LHCN-M2 (cell line): ENCODE measurements around the gene FAM72D.

- RAMPAGE, long total RNA = no peak
Measured at GRCh38 chr1:145095761-145096327, at the start of gene FAM72D. TSS of gene FAM72D (plus strand) at chr1:145095974.

DNA sequence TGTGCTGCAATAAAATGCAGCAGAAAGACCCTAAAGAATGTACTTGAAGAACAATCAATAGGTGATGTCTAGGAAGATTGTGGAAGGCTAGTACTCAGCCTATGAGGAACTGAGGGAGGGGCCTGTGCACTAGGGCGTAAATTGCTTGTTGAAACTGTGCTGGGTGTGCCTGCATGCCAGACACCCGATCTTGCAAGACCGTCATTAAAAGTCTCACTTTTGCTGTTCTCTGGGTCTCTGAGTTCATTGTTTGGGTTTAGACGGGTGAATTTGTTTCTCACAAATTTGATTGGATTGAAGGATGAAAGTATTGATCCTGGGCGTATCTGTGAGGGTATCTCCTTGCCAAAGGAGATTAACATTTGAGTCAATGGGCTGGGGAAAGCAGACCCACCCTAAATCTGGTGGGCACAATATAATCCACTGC lies 52.7 kb downstream of the PPIAL4D start:
- RAMPAGE, long total RNA = no peak

- RAMPAGE, long total RNA = no peak
Measured at GRCh38 chr1:145794922-145795517, 28.9 kb downstream of the RNF115 start.

GRCh38 chr1:145824572-145825035 lies 604 bp downstream of the POLR3C start:
- RAMPAGE, long total RNA = no peak

- RAMPAGE, long total RNA = no peak
Measured at GRCh38 chr1:145843526-145843792, 2.0 kb upstream of the NUDT17 start.

- RAMPAGE, long total RNA = no peak
Measured at GRCh38 chr1:145843948-145844666, 1.3 kb upstream of the NUDT17 start.

- RAMPAGE, long total RNA = no peak
Measured at GRCh38 chr1:145896928-145897968, 11.6 kb upstream of the ANKRD35 start.

- RAMPAGE, long total RNA = no peak
Measured at GRCh38 chr1:145956827-145957272, 967 bp downstream of the LIX1L start.

GRCh38 chr1:145984450-145984976 lies 11.9 kb downstream of the TXNIP start:
- RAMPAGE, long total RNA = no peak

- RAMPAGE, long total RNA = no peak
Measured at GRCh38 chr1:146016295-146016687, 5.2 kb downstream of the HJV start.

DNA sequence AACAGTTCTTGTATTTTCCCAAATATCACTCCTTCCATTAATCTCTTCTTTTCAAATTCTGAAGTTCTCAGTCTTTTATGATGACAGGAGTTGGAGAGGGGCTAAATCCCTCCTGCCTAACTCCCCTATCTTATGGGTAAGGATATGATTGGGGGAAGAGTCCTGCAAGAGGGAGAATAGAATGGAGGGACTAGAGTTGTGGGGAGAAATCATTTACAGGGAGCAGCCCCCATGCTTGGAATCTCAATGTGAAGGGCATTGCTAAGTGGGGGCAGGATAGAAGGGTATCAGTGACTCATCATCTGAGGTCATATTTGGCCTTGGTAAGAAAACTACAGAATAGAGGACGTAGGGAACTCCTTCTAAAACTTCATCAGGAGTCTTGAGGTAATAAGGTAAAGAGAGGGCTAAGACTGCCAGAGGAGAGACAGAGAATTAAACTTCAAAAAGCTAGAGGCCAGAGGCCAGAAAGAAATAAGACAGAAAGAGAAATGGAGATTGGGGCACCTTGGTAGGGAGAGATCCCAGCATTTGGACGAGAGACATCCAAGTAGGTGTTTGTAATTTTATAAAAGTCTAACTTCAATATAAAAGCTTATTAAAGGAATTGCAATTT lies 469 bp downstream of the HJV start:
- RAMPAGE, long total RNA = no peak

DNA sequence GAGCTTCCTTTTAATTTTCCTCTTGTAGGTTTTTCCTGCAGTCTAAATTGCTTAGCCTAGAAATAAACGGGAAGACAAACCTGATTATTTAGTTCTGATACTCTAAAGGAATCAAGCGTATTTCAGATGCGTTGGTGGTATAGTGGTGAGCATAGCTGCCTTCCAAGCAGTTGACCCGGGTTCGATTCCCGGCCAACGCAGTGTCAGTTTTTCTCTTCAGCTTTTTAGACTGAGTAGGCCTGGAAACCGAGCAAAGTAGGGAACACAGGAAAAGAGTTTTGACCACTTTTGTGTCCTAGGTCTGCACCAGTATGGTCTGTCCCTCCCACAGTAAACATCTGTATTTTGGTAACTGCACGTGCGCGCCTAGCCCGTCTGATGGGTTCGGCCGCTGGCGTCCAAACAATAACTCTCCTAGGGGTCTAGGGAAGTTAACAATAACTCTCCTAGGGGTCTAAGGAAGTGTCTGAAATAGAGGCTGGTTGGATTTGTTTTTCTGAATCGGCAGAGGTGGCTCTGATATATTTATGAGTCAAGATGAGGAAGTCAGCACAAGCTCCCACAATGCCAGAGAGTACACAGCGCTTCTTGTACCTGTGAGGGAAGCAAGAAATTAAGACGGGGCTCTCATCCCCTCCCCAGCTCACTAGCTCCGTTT lies 15.5 kb upstream of the HJV start:
- RAMPAGE, long total RNA = no peak

DNA sequence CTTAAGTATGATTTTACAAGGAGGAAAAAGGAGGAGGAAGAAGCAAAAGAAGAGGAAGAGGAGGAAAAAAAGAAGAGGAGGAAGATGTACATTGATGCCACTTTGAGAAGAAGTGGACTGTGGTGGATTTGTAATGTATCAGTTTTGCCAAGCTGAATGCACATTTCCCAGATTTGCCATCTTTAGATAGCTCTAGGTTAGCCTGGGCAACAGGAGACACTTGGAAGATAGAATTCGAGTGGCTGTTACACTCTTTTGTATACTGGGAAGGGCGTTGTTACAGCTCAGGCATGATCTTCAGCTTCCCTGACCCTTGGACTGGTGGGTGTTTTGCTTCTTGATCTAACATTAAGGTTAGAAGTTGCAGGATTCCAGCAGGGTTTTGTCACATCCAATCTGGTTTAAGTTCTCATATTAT lies 28.9 kb upstream of the HJV start:
- RAMPAGE, long total RNA = no peak

- RAMPAGE, long total RNA = no peak
Measured at GRCh38 chr1:147156975-147157852, 15.1 kb downstream of the PRKAB2 start.

GRCh38 chr1:147168633-147169208 lies 3.5 kb downstream of the PRKAB2 start:
- RAMPAGE, long total RNA = no peak

GRCh38 chr1:147423085-147423303 lies 118.3 kb upstream of the BCL9 start:
- RAMPAGE, long total RNA = no peak

DNA sequence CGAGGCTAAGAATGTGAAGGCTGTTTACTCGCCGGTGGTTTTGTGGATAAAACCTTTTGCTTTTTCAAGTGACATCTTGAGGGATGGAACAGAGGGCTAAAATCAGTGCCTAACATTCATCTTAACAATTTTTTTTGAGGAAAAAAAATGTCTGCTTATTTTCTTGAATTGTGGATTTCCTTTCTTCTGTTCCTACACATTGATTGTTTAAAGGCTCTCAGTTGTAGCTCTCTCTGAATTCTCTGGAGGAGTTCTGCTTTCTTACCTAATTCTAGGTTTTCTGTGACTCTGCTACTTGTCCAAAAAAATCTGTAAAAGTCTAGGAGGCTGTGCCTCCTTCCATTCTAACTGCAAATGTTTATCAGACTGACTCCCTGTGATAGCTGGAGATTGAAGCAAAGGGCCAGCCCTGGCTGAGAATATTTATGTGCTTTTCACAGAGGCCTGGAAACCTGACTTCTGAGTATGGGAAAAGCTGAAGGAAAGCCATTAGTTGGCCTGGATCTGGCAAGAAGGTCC lies 1.8 kb downstream of the BCL9 start:
- RAMPAGE, long total RNA = no peak

- RAMPAGE, long total RNA = no peak
Measured at GRCh38 chr1:147600511-147600669, 59.1 kb downstream of the BCL9 start.

DNA sequence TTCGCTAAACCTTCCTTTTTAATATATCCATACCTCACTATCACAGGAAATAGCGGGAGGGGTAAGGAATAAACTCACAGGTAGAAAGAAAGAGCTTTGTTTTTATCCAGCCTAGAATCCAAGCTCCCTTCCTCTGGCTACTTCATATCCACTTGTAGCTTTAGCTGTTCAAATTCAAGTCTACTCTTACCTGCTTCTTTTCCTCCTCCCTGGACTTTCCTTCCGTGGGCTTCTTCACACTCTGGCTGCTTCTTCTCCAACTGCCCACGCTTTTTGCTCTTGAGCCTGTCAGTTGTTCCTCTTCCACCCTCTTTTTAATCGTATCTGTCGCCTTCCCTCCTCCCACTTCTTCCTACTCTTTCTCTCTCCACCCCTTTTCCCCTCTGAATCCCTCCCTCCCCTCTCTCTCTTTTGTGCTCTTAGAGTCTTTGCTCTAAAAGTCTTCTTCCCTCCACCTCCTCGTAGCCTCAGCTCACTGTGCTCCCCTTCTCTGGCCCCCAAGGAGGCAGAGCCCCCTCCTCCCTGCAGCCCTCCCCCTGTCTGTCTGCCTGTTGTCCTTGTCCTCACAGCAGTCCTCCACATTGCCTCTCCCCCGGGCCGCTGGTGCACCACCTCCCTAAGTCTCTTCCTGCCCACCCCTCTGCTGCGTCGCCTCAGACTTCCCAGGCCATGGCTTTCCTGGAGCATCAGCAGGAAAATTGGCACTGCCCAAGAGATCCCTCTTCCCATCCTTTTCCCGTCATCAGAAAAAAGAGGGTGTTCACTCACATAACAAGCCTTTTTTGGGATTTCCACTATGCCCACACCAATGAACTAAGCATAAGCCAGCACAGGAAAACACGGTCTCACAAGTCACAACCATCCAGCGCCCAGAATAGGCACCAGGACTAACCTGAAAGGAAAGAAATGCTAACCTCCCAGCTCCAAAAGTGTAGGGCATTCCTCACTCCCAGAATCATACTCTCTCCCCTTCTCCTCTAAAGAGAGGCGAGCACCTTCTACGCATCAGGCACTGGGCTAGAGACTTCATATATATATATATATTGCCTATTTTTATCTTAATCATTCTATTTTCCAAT lies 13.0 kb upstream of the GJA5 start:
- RAMPAGE, long total RNA = no peak

- RAMPAGE, long total RNA = no peak
Measured at GRCh38 chr1:148161293-148161862, 9.3 kb upstream of the NBPF11 start.